Skin of body (tissue), 2 donors: ENCODE data around the gene TIMM21.

GRCh38 chr18:63162248-63162864, 157.2 kb downstream of the BCL2 start:
- RAMPAGE, long total RNA, result no peak

DNA sequence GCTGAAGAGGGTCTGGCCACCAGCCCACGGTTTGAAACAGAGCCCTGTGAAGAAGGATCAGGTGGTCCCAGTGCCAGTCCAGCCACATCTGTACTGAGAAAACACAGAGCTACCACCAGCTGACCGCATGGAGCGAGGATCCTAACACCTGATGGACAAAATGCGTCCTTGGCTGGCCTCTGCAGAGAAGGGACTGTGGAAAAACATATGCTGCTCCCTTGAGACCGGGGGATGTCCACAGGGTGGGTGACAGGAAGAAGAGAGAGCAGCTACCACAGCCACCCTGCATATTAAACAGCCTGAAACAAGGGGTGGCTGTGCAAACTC, 137.3 kb downstream of the BCL2 start:
- RAMPAGE, long total RNA, result no peak

DNA sequence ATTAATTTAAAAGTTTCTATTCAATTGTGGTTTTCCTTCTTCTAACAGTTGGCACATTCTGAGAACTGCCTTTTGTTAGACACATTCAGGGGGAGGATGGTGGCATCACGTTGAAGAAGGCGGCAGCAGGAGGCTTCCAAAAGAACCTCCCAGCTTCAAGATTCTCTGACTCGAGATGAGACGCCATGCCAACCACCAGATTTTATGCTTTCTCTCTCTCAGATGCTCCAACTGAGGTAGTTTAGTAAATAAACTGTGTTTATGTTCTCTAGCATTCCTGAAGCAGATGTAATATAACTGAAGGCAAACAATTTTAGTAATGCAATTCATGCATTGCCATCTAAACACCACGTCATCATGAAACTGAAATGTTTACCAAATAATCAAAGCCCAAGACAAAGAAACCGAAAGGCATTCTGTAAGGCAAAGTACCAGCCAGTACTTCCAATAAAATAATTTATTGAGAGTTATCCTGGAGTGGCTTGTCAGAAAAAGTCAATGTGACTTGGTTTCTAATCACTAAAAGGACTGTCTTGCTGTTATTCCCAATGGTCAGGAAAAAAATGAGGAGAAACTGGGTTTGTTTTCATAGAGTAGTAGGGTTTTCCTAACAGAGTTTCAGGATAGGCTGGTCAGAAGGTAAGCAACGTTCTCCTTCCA, 102.6 kb downstream of the BCL2 start:
- RAMPAGE, long total RNA, result no peak

GRCh38 chr18:63271887-63272384, 47.6 kb downstream of the BCL2 start:
- RAMPAGE, long total RNA, result no peak

- RAMPAGE, long total RNA, result no peak
These were observed 32.7 kb downstream of the BCL2 start for GRCh38 chr18:63286647-63287480.

GRCh38 chr18:63321281-63321684, 1.7 kb upstream of the BCL2 start:
- RAMPAGE, long total RNA, result no peak

DNA sequence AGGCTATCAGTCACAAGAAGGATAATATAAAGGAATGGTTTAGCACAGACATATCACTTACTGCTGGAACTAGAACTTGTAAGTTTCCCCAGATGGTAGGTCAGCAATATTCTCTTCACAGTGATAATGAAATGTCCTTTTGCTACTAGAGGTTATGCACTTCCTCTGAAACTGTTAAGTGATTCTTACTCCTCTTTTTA, 19.4 kb downstream of the VPS4B start:
- RAMPAGE, long total RNA, result no peak

- RAMPAGE, long total RNA, result no peak
These were observed 3.9 kb upstream of the VPS4B start for GRCh38 chr18:63426123-63426621.

- RAMPAGE, long total RNA, result no peak
These were observed 758.2 kb upstream of the CDH7 start for GRCh38 chr18:64992655-64993035.

DNA sequence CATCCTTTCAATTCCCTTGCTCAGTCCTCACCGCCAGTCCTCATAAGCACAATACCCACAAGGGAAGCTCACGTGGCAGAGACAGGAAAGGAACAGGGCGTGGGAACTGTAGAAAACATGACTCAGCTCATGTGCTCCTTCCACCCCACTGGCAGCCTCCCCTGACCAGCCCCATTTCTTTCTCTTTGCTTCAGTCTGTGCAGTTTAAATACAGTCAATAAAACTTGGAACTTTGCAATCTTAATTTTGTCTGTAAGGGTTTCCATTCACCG, 36.6 kb upstream of the CDH19 start:
- RAMPAGE, long total RNA, result no peak

GRCh38 chr18:68054529-68054985, 538.0 kb upstream of the DSEL start:
- RAMPAGE, long total RNA, result no peak

DNA sequence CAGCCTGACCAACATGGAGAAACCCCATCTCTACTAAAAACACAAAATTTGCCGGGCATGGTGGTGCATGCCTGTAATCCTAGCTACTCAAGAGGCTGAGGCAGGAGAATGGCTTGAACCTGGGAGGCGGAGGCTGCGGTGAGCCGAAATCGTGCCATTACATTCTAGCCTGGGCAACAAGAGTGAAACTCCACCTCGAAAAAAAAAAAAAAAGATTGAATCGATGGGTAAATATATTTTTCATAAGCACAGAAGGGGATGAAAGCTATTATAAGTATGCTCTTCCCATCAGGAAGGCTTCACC, 28.9 kb upstream of the CCDC102B start:
- RAMPAGE, long total RNA, result no peak

DNA sequence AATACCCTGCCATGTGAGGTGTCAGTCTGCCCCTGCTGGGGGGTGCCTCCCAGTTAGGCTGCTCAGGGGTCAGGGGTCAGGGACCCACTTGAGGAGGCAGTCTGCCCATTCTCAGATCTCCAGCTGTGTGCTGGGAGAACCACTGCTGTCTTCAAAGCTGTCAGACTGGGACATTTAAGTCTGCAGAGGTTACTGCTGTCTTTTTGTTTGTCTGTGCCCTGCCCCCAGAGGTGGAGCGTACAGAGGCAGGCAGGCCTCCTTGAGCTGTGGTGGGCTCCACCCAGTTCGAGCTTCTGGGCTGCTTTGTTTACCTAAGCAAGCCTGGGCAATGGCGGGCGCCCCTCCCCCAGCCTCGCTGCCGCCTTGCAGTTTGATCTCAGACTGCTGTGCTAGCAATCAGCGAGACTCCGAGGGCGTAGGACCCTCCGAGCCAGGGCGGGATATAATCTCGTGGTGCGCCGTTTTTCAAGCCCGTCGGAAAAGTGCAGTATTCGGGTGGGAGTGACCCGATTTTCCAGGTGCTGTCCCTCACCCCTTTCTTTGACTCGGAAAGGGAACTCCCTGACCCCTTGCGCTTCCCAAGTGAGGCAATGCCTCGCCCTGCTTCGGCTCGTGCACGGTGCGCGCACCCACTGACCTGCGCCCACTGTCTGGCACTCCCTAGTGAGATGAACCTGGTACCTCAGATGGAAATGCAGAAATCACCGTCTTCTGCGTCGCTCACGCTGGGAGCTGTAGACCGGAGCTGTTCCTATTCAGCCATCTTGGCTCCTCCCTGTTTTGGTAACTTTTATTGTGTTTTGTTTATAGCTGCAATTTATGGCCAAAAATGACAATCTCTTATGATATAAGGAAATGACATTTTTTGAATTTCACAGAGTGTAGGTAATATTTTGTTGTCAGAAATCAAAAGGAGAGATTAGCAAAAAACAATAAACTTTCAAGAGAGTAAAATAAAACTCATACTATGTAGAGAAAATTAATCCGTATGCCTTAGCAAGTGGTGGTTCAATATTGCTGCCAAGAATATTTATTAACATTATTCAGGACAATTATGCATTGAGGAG, 7.5 kb upstream of the CCDC102B start:
- RAMPAGE, long total RNA, result no peak

- RAMPAGE, long total RNA, result no peak
These were observed 431 bp downstream of the DOK6 start for GRCh38 chr18:69401228-69401409.

- RAMPAGE, long total RNA, result no peak
These were observed 52.6 kb downstream of the CD226 start for GRCh38 chr18:69895160-69895403.

- RAMPAGE, long total RNA, result no peak
These were observed 3.9 kb downstream of the SOCS6 start for GRCh38 chr18:70292649-70293186.

GRCh38 chr18:73315331-73315674, 447.5 kb upstream of the NETO1 start:
- RAMPAGE, long total RNA, result no peak

- RAMPAGE, long total RNA, result no peak
These were observed 130.2 kb downstream of the FBXO15 start for GRCh38 chr18:74017477-74017694.

GRCh38 chr18:74148240-74149358, at the start of gene TIMM21:
TSS of gene TIMM21 (plus strand) at chr18:74148523.
- RAMPAGE, long total RNA, result no peak

DNA sequence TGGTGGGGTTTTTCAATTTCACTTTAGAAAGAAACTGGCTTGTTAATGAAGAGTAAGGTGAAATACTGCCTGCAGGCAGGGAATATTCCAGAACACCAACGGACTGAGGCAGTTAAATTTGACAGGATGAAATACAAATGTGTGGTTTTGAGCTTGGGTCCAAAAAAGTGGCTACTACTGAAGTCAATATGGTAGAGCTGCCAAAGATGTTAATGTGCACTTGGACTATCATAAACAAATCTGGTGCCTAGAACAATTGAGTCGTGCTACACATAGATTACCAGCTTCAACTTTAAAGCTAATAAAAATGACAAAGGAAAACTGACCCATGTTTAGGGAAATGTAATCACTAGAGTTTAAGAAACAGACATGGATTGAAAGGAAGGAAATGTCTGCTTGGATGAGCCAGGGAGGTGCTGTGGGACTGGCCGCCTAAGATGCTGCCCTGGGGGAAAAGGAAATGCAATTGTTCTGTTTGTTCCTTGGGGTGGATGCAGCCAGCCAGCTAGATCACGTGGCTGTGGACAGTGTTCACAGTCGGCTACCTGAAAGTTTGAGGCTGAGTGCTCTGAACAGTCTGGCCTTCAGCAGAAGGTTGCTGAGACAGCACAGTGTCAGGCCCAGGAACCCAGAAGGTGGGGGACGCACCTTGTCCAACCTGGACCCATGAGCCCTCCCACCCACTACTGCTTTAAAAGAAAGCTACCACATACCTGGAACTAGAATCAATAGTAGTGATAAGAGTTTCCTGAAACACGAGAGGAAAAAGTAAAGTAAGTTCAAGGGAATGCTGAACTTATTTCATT, 36.5 kb downstream of the CYB5A start:
- RAMPAGE, long total RNA, result no peak